Measurements from ENCODE around the gene EXOC4.

DNA sequence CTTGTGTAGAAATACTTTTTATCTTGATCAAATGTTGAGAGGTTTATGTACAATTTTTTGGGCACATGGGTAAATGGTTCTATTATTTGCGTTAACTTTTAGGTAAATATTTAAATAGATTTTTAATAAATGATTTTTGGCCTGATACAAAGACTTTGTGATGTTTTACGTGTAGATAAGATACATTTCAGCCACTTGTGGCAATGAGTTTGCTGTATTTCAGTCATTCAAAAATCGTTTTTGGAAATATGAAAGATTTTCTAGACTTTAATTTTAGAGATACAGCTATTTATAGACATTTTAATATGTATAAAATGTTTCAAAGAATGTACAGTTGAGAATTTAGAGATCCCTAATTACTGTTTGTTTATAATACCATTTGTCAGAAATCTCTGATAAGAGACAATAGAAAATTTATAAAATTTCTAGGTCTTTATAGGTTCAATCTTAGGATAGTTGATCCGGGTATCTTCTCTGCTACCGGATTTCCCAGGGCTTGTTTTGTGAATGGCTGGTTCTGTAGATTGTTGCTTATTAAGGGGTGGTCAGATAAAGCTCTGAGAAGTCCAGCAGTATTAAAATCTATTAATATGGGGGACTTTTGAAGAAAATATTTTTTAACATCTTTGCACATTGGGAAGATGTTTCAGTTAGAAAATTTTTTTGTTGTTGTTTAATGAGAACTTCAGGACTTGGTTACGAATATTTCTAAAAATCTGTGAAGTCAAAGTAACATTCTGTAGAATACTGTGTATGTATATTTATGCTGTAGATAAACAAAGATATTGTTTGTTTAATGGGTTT is 7.1 kb downstream of the MKLN1 start:
- PRO-cap, result no peak

DNA sequence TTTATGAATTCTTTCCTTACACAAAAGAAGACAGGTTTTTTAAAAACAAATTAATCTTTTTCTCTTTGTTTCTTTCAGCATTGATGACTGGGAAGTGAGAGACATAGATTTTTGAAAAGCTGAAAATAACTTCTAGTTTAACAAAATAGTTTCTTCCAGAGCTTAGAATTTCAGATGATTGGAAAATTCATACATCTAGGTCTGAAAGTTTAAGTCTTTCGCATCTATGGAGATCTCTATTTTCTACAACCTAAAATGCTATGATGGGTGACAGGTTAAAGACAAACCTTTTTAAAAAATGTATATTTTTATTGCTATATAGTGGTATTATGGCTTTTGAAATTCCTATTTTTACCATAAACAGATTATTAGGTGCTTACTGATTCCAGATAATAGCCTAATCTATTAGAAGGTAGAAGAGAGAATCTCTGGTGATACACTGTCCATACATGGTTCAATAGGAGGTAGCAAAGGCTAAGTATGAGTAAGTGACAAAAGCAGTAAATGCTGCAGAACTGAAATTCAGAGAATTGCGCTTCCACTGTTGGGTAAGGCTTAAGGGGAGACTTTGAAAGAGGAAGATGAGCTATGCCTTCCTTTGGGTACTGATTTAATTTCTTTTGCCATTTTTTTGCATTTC is 15.0 kb downstream of the MKLN1 start:
- PRO-cap, result no peak

- PRO-cap, result no peak
Measured at GRCh38 chr7:131419462-131420547, 92.1 kb downstream of the MKLN1 start.

GRCh38 chr7:131628550-131629037 is 72.2 kb upstream of the PODXL start:
- PRO-cap, result no peak

- PRO-cap, result no peak
Measured at GRCh38 chr7:131653025-131654029, 96.9 kb upstream of the PODXL start.

DNA sequence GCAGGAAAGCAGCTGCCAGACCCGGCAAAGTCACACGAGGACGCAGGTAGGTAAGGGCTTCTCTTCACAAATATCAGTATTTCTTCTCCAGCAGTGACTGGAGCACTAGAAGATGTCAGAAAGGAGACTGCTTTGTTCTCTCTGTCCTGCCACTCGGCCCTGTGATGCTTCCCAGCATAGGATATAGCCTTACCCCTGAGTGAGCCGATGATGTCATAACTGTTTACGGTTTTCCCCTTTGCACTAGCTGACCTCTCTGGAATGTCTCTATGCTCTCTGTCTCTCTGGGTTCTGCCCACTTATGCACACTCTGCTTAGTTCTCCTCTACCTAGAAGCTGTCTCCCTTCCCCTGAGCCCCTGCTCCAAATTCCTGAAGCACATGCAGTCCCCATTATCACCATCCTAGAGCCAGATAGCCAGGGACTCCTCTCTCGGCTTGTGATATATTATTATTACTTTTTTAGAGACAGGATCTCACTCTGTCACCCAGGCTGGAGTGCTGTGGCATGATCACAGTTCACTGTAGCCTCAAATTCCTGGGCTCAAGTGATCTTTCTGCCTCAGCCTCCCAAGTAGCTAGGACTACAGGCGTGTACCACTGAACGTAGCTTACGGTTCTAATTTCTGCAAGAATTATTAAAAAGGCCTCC is 167.6 kb upstream of the PODXL start:
- PRO-cap, result no peak

GRCh38 chr7:132472377-132472921 is 103.8 kb downstream of the PLXNA4 start:
- PRO-cap, result no peak

DNA sequence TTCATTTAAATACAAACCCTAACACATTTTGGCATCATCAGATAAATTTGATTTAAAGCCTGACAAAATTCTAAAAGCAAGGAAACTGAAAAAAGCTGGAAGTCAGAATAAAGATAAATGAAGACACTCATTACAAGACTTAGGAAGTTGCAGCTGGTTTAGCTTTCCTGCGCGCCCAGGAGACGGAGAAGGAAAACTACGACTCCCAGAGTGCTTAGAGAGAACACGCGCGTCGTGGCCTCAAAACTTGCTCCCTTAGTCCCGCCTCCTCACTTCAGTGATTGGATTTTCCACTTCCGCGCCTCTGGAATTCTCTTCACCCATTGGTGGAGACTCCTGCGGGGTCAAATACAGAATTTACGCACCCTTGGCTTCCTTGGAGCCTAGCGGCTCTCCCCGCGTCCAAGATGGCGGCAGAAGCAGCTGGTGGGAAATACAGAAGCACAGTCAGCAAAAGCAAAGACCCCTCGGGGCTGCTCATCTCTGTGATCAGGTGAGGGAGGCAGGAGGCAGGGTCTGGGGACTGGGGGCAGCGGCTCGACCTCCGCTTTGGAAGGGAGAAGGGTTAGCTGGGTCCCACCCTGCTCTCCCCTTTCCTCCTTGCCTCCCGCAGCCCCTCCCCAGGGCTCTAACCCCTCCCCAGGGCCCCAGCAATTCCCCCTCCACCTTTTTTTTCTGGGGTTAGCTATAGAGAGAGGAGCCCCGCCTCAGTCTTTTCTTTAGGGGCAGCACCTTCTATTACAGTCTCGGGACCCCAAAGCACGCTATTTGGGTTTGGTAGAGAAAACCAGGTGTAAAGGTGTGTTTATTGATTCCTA is at the start of gene EXOC4:
EXOC4 (plus strand) TSS at position 384 of the 818 bp plus-strand sequence.
- PRO-cap, result unidirectional peak, plus-strand start at position 389 of the sequence; unidirectional peak, plus-strand start at position 480 of the sequence

GRCh38 chr7:133416332-133416925 is 163.6 kb downstream of the EXOC4 start:
- PRO-cap, result no peak

DNA sequence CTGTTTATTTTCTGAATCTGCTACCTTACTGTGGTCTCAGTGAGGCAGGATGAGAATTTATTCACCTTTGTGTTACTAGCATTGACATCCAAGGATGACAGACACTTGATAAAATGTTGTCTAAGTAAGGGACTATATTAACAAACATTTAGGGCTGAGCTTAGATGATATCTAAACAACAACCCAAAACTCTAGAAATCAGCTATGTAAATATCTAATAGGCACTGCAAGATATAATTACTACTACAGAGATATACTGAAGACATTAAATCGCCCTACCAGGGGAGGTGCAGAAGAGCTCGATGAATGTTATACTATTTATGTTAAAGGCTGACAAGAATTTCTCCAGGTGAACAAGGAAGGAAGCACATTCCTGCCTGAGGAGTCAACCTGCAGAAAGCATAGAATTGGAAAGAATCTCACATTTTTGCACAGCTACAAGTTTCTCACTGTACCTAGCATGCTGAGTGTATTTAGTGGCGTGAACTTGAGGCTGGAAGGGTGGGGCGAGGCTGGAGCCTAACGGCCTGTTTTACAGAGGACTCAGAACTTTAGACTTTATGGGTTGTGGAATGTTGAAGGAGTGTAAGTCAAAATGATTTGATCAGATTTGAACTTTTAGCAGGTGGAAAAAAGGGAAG is 373.7 kb upstream of the LRGUK start:
- PRO-cap, result no peak

DNA sequence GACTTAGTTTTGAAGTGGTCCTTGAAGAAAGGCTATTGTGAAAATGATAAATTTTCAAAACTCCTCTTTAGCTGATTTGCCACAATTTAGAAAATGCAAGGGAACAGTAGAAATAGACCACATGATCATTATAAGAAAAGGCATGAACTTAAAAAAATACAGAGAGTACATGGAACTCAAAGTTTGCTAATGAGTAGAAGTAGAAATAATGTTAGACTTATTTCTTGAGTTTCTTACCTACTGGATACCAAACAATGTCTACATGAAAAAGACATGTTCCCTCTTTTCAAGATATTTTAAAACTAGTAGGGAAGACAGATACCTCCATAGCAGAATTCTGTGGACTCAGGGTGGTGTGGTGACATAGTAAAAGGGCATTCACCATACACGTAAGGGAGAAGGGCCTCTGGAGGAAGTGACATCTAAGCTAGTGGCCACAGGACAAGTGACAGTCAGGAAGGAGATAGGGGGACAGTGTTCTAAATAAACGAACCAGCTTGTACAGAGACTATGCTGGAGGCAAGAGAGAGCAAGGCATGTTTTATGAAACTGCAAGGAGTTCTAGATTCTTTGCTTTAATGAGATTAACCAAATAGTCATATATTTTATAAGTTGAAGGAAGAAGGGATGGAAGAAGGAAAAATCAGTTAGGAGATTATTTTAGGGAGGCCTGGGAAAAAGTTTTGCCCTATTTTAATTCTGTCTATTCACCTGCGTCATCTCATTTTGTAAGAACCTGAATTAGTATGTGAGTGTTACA is 321.7 kb upstream of the LRGUK start:
- PRO-cap, result no peak

DNA sequence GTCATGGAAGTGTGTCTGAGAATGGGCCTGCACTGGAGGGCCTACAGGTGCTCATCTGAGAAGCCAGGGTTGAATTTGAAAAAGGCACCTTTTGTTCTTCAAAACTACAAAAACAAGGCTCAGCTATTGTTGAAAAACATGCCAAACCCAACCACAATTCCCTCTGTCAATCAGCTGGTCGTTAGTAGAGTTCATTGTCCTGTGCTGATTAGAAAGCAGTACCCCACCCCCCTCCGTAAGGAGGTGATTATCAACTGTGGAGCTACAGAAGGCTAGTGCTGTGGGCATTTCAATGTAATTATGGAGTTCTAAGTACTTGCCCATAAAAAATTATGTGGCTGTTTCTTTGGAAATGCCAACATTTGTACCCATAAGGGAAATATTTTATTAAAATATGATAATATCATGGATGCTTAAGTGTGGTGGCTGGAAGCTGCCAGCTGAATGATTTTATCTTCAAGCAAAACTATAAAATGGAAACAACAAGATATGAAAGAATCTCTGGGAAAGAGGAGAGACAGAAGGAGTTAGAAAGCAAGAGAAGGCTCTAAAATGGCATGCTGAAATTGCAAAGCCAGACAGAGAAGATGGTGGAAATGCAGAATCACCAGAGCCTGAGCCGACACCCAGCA is 179.6 kb upstream of the LRGUK start:
- PRO-cap, result no peak

- PRO-cap, result no peak
Measured at GRCh38 chr7:134083653-134084397, 43.3 kb upstream of the LRGUK start.

DNA sequence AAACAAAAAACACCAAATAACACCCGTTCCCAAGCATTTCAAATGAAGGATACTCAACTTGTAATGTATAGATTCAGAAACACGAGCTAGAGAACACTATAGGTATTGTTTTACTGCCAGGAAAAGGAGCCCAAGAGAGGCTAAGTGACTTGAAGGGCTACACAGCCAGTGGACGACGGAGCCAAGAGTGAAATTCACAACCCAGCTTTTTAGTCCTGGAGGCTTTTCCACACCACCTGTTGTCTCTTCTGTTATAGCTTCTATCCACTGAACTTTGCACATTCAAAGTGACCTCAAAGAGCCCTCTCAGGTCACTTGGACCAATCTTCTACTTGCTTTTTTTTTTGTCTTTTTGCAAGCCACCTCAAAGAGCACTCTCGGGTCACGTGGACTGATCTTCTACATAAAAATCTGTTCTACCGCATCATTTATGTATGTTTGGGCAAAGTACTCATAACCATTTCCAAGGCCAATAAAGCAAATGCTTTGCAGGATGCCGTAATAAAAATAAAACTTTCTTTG is 1.0 kb downstream of the SLC35B4 start:
- PRO-cap, result no peak

DNA sequence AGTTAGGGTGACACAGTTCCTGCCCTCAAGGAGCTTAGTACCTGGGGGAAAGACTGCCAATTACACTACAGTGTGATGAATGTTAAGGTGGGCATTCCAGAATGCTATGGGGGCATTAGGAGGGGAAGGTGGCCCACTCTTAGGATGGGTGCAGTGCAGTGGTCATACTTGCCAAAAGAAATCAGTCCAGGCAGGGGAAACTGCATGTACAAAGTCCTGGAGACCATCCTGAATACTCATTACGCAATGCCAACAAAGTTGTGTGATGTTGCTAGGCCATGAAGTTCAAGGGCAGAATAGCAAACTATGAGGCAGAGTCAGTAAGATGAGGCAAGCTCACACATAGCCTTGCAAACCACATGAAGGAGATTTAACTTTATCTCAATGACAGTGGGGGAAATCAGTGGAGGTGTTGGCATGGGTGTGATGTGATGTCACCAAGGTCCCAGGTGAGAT is 49.7 kb upstream of the SLC35B4 start:
- PRO-cap, result no peak

DNA sequence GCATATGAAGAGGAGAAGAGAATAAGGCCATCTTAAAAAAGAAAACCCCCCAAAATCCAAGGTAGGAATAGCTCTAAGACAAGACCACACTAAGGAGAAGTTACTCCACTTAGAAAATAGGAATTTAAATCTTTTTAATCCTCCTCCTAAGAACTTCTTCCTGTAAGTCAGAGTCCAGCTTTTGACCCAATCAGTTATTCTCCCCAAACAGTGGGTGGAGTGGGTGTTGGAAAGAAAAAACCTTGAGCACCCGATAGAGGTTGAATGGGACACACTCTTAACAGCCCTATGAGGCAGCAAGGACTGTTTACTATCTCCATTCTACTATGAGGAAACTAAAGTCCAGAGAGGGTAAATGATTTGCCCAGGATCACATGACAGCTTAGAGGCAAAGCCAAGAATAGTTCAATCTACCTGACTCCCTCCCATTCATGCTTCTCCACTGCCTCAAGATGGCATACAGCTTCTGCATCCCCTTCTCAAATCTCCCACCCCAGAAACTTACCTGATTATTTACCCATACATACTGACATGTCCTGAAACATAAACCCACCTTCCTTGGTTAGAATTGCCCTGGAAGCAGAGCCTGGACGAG is 57.5 kb upstream of the SLC35B4 start:
- PRO-cap, result no peak

DNA sequence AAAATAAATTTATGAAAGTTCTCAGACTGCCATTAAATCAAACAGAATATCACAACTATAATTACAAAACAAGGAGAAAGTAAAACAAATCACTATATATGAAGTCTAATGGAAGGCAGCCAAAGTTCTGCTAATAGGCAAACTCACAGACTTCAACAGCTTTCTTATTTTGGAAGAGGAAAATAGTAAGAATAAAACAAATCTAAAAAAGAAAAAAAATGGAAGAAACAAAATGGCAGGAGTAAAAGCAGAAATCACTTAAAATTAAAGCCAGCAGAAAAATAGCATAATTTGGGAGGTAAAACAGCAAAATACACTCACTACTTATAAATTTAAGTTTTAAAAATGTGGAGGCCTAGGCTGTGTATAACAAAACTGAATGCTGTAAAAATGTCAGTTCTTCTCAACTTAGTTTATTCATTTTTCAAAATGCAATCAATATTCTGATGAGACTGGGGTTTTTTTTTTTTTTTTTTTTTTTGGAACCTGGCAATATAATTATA is 69.5 kb downstream of the AKR1B1 start:
- PRO-cap, result no peak

- PRO-cap, result no peak
Measured at GRCh38 chr7:134432237-134433050, 26.5 kb downstream of the AKR1B1 start.

- PRO-cap, result no peak
Measured at GRCh38 chr7:134451314-134451757, 7.6 kb downstream of the AKR1B1 start.

GRCh38 chr7:134530276-134530875 is 3.0 kb downstream of the AKR1B10 start:
- PRO-cap, result no peak

Measured in SUDHL5 (cell line).